ENCODE results near the genes ZNF862 and TMEM176A.

- PRO-cap, result no peak
Measured at GRCh38 chr7:149003490-149004408, 24.6 kb downstream of the PDIA4 start.

DNA sequence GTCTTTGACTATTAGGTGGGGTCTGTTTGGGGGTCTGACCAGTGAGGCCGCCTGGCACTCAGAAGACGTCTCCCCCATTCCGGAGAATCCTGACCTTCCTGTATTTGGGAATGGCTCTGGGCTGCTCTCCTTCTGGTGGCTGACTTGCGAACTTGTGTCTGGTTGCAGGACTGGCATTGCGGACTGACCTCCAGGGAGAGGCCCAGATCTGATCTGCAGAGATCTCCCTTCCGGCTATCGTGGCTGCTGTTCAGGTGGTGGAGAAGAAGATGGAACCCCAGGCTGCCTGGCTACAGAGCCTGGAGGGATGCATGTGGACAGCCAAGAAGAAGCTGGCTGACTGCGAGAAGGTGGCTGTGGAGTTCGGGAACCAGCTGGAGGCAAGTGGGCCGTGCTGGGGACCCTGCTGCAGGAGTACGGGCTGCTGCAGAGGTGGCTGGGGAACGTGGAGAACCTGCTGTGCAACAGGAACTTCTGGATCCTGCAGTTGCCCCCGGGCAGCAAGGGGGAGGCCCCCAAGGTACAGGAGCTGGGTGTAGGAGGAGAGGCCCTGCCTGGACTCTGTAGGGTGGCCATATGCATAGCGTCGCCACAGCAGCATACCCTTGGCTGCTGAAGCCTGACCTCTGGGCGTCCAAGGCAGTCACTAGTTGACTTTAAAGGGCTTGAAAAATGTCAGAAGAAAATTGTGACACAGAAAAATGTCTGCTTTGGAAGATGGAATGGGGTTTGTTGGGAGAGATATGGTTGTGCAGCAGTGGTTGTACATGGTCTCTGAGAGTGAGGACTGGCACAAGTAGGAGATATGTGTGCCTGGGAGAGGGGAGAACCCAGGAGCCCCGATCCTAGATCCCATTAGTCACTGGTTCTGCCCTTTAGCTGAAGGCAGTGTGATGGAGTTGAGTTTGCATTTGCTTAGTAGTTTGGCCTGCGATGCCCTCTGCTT is 25.7 kb downstream of the ZNF783 start:
- PRO-cap, result no peak

DNA sequence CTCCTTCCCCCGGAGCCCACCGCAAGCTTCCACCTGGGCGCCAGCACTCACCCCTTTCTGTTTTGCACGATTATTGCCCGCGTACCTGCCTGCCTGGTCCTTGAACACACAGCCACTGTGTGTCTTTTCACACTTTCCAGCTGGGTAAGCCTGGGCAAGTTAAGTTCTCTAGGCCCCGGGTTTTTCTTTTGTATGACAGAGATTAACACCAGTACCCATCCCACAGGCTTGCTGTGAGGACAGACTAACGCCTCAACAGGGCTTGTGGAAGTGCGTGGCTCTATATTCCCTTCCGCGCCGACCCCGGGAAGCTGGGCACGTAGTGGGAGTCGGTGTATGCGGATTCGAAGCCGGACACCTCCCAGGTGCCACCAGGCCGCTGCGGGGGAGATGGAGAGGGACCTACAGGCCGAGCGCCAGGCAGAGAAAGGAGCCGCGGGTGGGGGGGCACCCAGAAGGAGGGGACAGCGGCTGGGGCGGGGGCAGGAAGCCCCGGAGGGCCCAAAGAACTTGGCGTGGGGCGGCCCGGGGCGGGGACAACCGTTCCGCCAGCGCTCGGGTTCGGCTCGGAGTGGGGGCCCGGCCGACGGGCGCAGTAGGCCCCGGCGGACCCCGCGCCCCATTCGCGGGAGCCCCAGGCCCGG is 731 bp downstream of the ZNF746 start:
- PRO-cap, result unidirectional peak, plus-strand start at position 566 of the sequence

DNA sequence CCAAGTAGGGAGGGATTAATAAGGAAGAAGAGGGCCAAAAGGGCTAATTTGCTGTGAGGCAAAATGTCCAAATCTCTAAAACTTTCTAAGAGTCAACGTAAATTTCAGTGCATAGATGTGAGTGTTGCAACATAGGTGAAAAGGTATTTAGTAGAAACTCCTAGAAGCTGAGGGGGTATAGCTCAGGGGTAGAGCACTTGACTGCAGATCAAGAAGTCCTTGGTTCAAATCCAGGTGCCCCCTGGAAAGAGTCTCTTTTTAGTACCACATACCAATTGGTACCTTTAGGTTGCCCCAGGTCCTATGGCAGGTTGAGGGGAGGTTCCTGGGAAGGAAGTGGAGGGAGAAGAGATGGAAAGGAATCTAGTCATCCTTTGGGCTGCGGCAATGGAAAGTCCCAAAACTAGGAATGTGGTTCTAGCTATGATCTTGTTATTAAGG is 48.8 kb upstream of the ZNF746 start:
- PRO-cap, result no peak

DNA sequence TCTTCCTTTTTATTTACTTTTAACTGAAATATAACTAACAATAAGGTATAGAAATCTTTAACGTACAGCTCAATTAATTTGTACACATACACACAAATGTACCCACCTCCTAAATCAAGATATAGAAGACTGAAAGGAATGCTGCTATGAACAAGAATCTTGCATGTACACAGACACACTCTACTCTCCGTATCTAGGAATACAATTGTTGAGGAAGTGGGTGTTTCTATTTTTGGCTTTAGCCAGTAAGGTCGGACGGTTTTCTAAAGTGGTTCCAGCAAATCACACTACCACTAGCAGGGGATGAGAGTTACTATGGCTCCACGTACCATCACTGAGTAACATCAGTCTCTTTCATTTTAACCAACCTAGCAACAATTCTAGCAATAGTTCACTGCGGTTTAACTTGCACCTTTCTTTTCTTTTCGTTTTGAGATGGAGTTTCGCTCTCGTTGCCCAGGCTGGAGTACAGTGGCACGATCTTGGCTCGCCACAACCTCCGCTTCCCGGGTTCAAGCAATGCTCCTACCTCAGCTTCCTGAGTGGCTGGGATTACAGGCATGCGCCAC is 103.0 kb upstream of the ZNF746 start:
- PRO-cap, result no peak

- PRO-cap, result no peak
Measured at GRCh38 chr7:149707094-149707864, 7.5 kb upstream of the KRBA1 start.

GRCh38 chr7:149720432-149721200 is 5.9 kb downstream of the KRBA1 start:
- PRO-cap, result no peak

- PRO-cap, result no peak
Measured at GRCh38 chr7:149790084-149790645, 16.8 kb upstream of the ZNF467 start.

GRCh38 chr7:149837898-149839031 is at the start of gene ZNF862:
Gene ZNF862, plus strand, starts transcription at chr7:149838375.
- PRO-cap, result unidirectional peak, plus-strand start at chr7:149838459; unidirectional peak, plus-strand start at chr7:149838738; unidirectional peak, minus-strand start at chr7:149838952

GRCh38 chr7:150320861-150321446 is 2.2 kb upstream of the LRRC61 start:
- PRO-cap, result no peak

GRCh38 chr7:150321961-150322811 is 969 bp upstream of the LRRC61 start:
- PRO-cap, result no peak

DNA sequence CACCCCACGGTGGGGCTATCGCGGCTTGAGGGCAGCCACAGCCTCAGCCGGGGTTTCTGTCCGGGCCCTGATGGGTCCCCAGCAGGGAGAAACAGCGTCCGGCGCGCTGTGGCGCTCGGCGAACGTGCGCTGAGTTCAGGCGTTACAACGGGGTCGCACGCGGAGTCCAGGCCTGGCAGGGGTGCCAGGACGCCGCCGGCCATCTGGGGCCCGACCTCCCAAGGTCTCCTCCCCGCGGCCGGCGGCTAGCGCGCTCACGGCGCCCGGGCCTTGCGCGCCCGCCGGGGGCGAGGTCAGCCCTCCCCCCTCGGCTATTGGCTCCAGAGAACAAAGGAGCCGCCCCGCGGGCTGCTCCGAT is 307 bp upstream of the ZNF775 start:
- PRO-cap, result bidirectional peak, plus-strand start outside the sequence, minus-strand start at position 243 of the sequence

DNA sequence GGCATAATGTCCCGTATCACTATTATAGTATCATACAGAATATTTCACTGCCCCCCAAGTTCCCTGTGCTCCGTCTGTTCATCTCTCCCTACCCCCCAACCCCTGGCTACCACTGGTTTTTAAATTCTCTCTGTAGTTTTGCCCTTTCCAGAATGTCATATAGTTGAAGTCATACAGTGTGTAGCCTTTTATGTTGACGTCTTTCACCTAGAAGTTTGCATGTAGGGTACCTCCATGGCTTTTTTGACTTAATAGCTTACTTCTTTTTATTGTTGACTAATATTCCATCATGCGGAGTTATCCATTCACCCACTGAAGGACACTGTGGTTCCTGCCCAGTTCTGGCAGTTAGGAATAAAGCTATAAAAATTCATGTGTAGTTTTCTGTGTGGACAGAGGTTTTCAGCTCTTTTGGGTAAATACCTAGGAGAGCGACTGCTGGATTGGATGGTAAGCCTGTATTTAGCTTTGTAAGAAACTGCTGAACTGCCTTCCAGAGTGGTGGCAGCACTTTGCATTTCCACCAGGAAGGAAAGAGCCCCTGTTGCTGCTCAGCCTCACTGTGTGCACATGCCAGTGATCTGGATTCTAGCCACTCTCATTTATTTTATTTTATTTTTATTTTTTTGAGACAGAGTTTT is 12.3 kb upstream of the ENSG00000284691 start:
- PRO-cap, result unidirectional peak, plus-strand start at position 491 of the sequence

DNA sequence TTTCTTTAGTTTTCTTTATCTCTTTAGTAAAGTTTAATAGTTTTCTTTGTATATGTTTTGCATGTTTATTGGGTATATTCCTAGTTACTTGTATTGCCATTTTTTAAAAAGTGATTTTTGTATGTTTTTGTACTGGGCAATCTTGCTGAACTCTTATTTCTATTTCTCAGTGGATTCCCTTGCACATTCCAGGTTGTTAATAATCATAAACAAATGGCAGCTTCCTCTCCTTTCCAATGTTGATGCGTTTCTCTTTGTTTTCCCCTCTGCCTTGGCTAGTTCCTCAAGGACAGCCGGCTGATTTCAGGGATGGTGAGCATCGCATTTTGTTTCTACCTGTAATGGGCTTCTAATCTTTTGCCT is 11.3 kb upstream of the ENSG00000284691 start:
- PRO-cap, result no peak

DNA sequence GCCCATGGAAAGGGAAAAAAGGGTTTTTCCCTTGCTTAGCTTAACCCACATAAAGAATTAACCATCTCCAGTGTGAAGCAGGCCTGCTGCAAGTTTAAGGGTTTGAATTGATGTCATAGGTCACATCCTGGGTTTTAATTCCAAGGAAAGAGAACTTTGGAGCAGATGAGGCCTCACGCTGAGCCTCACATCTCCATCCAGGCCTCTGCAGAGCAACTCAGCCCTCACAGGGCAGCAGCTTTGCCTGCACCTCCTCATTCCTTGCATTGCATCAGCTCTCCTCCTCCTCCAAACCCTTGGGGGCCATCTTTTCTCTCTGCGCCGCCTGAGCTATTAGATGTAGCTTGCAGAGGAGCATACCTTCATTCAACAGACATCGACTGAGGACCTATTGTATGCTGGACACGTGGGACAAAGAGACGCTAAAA is 3.3 kb upstream of the ENSG00000284691 start:
- PRO-cap, result no peak

DNA sequence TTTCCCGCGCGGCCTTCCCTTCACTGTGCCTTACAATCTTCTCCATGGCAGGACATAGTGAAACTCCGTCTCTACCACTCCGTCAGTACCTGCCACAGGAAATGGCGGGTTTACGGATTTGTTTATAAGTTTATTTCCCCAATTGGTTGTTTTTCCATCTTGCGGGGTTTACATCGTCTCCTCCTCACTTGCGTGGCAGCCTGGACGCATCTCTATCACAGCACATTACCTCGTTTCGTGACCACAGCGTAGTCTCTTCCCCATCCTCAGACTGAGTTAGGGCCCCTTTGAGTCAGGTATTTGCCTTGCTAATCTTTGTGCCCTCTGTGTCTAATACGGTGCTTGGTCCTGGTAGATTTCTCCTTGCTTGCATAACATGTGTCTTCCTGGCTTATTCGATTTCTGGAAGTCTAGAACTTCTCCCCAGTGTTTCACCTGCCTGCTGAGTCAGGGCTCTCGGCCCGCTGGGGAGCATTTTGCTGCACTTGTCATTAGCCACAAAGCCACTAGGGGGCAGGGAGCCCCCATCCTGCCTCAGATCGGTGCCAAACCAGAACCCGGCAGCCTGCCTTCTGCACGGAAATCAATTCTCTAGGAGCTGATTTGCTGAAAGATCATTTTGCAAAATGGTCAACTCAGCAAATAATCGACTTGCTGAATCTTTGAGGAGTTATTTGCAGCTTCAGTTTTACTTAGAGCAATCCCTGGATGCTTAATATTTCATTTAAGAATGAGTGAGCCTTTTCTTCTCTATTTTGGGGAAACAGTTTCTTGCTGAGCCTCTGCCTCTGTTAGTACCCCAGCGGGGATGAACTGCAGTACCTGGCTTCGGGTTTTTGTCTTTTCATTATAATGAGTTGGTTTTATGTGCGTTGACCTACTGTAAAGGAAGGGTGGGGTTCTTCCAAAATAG is 1.8 kb upstream of the GIMAP8 start:
- PRO-cap, result no peak

DNA sequence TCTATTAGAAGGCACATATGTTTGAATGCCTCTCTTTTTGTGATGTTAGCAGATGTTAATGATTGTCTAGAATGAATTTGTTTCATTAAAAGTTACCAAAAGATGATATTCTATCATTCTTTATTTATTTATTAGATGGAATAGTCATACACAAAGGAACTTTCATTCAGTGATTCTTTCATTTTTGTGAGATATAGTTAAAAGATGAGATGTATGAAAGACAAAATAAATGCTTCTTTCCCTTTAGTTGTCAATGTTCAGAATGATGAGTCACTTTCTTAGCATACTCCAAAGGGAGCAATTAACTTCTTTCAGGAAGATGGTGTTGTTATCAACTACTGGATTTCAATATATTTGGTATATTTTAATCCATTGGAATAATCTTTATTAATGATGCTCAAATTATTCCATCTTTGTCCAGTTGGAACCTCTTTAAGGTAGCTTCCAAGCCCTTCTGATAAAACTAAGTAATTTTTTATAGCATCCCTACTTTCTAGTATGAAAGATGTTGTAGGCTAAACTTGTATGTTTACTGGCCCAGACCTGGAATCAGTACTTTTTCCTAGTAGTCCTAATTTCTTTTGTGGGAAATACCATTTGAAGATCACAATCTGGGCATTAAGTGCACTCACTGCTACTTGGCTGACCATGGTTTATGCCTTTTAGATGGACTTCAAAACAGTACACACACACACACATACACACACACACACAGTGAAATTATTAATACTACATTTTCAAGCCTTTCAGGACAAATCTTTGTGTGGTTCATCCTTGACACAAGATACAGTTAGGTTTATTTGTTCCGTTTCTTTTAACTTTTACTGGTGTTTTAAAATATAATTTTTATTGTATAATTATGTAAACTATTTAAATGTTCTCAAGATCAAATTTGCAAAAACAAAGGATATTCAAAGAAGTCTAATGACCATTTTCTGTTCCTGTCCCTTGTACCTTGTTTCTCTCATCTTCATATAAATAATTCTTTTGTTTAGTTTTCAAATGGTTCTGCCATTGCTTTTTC is 2.5 kb downstream of the GIMAP7 start:
- PRO-cap, result no peak

- PRO-cap, result no peak
Measured at GRCh38 chr7:150727244-150727807, 9.9 kb upstream of the GIMAP5 start.

- PRO-cap, result no peak
Measured at GRCh38 chr7:150739356-150739753, 2.1 kb downstream of the GIMAP5 start.

GRCh38 chr7:150800256-150801127 is at the start of gene TMEM176A:
Gene TMEM176A, plus strand, starts transcription at chr7:150800769.
- PRO-cap, result bidirectional peak, plus-strand start at chr7:150800458, minus-strand start at chr7:150800346; bidirectional peak, plus-strand start at chr7:150800769, minus-strand start at chr7:150800668; bidirectional peak, plus-strand start at chr7:150801024, minus-strand start at chr7:150800990